GM23338 (cell line): ENCODE results near the genes ELOVL5 and COL21A1.

GRCh38 chr6:52747135-52747820, 16.0 kb downstream of the GSTA2 start:
- PRO-cap = bidirectional peak, plus-strand start at chr6:52747509, minus-strand start at chr6:52747320
- RAMPAGE, long total RNA = no peak

DNA sequence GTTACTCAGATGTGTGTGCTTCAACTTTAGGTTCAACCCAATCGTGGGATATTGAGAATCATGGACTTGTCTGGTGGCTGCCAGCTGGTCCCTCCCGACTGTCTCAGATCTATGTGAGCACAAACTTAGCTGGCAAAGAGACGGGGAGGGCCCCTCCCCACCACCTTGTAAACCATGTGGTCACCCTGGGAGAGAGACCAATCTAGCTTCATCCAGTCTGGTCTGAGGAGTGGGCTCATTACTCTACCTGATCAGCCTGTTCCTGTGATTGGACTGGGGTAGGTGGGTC, 4.9 kb downstream of the GSTA4 start:
- PRO-cap = no peak
- RAMPAGE, long total RNA = no peak

DNA sequence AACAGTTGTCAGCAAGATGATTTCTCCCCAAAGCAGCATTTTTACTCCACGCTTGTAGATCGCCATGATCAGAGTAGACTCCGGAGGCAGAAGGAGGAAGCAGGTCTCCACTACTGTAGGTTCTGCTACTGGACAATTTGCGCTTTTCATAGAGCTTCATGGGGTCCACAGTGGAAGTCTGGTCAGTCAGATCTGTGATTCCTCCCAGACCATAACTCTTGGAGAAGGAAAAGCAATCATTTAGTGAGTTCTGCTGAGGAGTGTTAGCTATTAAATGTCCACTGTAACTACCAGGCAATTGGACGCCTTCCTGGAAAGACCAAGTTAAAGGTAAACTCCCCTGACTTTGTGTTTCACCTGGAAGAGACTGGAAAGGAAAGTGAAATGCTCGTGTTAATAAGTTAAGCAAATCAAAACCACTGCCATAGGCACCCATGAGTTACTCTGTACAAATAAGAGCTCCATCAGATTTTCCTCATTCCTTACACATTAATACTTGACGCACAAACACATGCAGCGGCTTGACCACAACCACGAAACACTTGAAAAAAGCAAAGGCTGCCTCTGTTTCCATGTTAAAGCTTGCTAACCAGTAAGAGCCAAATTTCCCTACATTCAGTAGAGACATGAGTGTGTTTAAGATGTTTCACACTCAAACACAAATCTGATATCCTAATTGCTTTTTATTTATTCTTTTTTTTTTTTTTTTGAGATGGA, 19.9 kb downstream of the GCM1 start:
- PRO-cap = no peak
- RAMPAGE, long total RNA = no peak

- PRO-cap = no peak
- RAMPAGE, long total RNA = no peak
Observed at GRCh38 chr6:53242069-53242320, 93.4 kb upstream of the GCM1 start.

GRCh38 chr6:53320777-53321414, 27.9 kb downstream of the ELOVL5 start:
- PRO-cap = no peak
- RAMPAGE, long total RNA = no peak

GRCh38 chr6:53348665-53349414, at the start of gene ELOVL5:
TSS of gene ELOVL5 (minus strand) at chr6:53348950.
- PRO-cap = bidirectional peak, plus-strand start at chr6:53348752, minus-strand start at chr6:53348732; bidirectional peak, plus-strand start at chr6:53349108, minus-strand start at chr6:53348950
- RAMPAGE, long total RNA = no peak

- PRO-cap = bidirectional peak, plus-strand start at chr6:53358870, minus-strand start at chr6:53358896; bidirectional peak, plus-strand start at chr6:53359191, minus-strand start at chr6:53359113
- RAMPAGE, long total RNA = no peak
Observed at GRCh38 chr6:53358721-53359267, 10.0 kb upstream of the ELOVL5 start.

DNA sequence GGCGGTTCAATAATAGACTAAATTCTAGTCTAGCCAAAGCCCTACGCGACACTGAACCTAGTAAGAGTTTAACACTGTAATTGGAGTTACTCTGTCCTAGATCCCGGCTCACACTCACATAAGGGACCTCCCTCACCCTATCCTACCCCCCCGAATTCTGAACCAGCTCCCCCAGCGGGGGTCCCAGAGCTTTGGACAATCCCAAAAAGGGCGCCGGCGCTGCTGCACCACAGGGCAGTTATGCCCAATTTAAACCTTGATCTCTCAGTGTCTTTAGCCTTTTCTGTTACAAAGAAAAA, 2.4 kb upstream of the GCLC start:
- PRO-cap = no peak
- RAMPAGE, long total RNA = no peak

GRCh38 chr6:53746274-53746763, 48.5 kb upstream of the LRRC1 start:
- PRO-cap = no peak
- RAMPAGE, long total RNA = no peak

DNA sequence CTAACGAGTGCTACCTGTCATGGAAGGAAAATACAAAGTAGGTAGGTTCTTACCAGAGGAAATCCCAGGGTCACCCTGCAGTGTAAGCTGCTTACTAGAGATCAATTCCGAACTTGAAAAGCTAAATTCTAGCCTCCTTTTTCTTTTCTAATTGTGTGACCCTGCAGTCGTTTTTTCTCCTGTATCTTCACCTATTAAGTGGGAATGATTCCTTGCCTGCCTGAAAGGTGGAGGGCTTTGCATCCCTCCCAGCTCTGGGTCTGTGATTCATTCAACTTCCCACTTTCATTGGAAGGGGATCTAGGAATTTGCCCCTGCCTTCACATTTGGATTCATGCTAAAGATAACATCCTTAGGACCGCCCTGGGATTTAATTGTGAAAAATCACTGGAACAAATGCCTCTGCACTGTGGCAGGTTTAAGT, 104.5 kb downstream of the LRRC1 start:
- PRO-cap = no peak
- RAMPAGE, long total RNA = no peak

DNA sequence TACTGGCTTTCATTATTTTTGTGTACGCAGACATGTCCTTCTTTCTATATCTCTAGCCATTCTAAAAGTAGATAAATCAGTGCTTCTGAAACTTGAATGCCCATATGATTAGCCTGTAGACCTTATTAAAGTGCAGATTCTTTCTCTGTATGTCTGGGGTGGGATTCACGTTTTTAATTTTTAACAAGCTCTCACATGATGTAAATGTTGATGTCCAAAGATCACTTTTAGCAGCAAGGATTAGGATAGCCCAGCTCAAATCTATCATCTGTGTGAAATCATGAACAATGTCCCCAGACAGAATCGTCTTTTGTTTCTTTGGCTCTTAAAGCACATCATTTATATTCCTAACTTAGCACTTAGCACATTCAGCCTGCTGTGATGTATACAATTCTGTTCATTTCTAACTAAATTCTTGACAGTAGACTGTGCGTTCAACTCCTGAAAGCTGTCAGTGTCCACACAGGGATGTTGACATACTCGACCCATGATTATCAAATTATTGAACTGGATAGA, 102.2 kb upstream of the MLIP start:
- PRO-cap = no peak
- RAMPAGE, long total RNA = no peak

DNA sequence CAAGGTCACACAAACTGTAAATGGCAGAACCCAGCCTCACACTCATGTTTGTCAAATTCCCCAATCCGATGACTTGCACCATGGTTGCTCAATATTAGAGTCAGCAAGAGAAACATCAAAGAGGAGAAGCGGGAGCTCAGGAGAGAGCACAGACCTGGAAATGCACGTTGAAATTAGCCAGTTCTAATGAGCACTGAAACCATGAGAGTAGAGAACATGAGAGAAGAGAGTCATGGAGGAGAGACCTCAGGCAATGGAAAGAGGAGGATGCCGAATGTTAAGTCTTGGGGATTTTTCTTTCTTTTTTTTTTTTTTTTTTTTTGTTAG, 13.4 kb upstream of the MLIP start:
- PRO-cap = no peak
- RAMPAGE, long total RNA = no peak

DNA sequence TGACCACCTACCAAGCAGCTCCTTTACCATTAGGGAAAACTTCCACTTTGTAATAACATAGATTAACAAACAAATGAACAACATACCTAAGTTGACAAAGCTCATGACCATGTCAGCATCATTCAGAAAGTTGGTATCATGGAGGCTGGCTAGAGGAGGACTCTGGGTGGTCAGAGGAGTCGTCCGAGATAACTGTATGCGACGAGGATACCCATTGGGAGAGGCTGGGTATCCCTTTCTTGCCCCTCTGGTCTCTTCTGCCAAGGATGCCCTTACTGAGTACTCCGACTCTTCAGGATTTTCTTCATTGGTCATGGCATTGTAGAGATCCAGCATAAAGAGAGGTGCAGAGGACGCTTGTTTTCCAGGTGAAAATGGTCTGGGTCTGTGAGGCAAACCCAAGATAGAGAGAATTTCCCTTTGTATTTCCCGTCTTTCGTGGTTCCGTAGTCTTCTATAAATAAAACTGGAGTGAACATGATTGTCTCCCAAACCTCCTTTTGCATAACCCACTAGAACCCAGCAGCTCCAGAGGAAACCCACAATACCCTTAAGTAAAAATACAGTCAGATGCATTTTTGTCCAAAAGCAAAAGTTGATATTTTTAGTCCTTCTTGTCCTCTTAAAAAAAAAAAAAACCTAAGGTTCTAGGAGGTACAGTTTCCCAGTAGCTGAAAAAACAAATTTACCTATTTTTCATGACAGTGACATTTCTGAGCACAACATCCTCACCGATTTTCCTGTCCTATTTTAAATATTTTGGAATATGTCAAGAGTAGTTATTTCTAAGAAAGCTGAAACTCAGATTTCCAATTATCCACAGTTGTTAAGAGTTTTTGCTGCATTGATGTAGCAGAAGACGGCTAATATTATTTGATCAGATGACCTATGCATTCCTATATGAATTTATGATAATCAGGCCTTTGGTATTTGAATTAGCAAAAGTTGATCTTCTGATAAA, 820 bp downstream of the BMP5 start:
- PRO-cap = no peak
- RAMPAGE, long total RNA = no peak

DNA sequence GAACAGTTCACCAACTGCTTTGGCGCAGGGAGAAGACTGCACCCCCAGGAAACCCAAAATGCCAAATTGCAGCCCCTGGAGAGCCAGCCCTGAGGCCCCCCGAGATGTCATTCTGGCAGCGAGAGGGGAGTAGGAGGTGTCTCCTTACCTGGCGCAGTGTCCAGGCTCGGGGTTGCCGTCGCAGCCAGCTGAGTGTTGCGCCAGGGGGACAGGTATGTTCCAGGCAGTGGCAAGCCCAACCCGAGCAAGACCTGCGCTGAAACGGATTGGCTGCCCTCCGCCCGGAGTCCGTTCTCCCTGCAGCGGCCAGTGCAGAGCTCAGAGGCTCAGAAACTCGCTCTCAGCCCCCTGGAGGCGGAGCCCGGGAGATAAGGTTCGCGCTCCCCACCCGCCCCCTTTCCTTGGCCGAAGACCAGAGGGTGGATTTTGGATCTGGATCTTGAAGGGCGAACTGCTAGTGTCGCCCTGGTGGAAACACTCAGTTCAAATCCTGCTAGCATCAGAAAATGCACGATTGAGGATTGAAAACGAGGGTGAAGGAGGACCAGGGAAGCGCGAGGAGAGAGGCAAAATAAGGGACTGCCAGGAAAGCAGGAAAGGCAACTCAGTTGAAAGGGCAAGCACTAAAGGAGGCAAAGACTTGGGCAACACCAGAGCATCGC, at the start of gene COL21A1:
Gene COL21A1, minus strand, starts transcription at position 342 of the 662 bp plus-strand sequence.
- PRO-cap = bidirectional peak, plus-strand start at position 110 of the sequence, minus-strand start outside the sequence; bidirectional peak, plus-strand start at position 424 of the sequence, minus-strand start at position 268 of the sequence
- RAMPAGE, long total RNA = no peak

DNA sequence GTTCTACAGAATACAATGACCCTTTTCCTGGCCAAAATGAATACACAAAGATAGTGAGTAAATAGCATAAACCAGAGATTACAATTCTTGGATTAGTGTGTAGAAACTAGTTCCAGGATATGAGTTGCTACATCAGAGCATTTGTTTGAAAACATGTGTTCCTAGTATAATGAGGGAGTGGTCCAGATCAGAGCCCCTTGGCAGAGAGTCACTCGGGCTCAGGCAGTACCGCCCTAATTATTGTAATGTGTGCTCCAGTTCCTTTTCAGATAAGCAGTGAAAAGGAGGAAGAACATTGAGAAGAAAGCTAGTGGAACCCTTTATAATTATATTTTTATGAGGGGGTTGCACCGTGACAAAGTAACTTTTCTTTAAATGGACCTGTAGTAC, 63.8 kb upstream of the COL21A1 start:
- PRO-cap = no peak
- RAMPAGE, long total RNA = no peak

DNA sequence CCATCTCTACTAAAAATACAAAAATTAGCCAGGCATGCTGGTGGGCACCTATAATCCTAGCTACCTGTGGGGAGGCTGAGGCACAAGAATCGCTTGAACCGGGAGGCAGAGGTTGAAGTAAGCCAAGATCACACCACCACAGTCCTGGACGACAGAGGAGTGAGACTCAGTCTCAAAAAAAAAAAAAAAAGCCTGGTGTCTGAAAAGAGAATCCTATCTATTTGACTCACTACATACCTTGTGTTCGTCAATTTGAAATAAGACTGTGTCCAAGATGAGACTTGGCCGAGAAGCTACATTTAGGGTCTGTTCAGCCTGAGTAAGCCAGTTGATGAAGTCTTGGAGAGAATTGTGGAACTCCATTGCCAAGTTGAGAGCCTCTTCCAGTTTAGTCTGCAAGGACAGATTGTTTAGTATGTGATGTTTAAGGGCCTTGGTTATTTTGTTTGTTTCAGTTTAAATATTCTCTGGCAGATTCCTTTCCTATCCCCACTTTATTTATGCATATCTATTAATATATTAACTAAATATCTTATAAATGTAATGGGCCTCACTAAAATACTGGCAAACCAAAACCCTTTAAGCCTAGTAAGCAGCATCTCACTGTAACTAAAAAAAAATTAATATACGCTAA, 245.4 kb upstream of the COL21A1 start:
- PRO-cap = no peak
- RAMPAGE, long total RNA = no peak

GRCh38 chr6:56508348-56508895, 261.0 kb upstream of the COL21A1 start:
- PRO-cap = no peak
- RAMPAGE, long total RNA = no peak

DNA sequence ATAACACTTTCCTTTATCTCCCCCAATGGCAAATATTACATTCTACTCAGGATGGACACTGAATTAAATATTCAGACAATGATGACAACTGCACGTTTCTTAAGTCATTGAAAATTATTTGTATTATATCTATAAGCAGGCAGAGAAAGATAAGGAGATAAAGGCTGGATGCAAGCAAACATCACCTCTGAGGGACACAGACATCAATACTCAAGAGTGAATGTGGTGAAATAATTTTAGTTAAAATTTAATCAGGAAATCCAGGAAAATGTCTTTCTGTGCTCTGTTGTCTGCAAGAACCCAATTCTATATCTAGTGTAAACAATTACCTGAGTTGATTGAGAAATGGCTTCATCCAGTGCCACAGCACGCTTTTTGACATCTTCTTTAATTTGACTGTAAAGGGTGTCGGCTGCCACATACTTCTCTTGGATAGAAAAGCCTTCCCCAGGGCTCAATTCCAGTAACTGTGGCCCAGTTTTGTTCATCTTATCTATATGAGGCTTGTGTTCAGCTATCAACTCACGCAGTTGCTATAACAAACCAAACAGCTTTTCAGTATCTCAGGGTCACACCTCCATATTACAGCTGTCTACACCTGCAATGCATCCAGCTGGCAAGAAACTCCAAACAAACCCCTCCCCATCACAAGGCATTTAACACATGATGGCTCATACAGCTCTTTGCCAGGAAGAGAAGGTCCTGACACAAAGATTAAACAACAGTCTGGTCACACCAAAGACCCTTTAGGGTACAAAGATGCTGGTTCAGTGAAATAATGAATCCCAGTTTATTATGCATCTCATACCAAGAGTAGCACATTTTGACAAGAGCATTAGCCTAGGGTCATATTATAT, 263.7 kb upstream of the COL21A1 start:
- PRO-cap = no peak
- RAMPAGE, long total RNA = no peak

GRCh38 chr6:56515343-56515865, 268.0 kb upstream of the COL21A1 start:
- PRO-cap = no peak
- RAMPAGE, long total RNA = no peak

DNA sequence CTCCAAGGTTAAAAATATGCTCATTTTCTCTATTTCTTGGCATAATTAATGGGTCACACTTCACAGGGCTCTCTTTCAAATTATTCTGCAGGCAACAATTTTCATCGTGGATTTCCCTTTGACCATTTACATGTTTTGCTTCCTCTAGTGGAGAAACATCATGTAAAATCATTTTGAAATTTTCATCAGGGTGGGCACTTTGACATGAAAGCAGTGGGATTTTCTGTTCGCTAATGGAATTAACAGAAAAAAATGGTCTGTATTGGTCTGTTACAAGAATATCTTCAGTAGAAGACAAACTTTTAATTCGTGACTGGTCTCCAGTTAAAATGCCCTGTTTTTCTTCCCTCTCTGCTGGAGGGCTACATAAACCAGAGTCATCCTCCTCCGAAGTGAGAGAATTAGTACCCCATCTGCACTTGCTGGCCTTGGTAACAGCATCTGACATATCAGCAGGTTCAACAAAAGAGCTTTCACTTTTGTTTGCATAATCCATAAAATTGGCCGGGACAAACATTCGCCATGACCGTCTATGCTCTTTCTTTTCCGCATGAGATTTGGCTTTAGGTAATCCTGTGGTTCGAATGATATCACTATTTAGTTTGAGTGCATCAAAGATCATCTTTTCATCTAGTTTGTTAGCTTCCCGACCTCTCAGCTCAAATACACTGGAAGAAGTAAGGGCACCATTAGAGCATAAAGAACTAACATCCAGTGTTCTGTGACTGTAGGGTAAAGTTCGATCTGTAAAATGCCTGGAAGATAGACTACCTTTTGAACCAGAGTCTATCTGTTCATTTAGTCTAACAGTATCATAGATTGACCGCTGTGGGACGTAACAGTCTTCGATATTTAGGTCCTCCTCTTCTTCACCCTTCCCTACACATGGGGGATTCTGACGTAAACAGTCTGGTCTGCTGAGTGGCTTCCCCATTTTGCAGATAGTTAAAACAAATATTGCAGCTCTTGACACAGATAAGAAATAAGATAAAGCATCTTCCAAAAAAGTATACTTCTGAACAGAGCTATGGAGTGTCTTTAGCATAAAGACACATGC, 293.6 kb upstream of the COL21A1 start:
- PRO-cap = no peak
- RAMPAGE, long total RNA = no peak